Placental pericyte (primary cell): ENCODE results near the gene NME9.

DNA sequence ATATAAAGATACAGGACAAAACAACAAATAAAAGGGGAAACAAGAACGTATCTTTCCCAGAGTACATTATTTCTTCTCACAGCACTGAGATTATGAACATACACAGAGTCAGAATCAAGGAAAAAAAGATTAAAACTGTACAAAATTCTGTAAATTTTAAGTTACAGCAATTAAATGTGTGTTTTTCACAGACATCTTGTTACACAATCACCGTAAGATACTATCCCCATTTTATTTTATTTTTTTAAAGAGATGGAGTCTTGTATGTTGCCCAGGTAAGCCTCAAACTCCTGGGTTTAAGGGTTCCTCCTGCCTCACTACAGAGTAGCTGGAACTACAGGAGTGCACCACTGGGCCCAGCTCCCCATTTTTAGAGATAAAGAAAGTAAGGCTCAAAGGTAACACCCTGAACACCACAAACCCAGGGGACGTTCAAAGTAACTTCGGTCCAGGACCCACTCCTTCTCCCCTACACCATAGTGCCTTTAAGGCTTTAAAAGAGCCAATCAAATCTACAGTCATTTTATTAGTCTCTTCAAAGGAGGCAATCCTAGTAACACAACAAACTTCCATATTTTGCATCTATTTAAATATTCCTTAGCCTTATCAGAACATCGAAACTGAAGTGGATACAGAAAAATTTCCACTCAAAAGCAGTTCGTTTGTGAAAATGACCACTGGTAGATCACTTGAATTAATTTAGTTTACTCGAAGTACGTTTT, 2.1 kb downstream of the STAG1 start:
- CAGE, long polyA plus RNA, result no peak

- CAGE, long polyA plus RNA, result no peak
Measured at GRCh38 chr3:136818060-136818801, 695 bp upstream of the SLC35G2 start.

GRCh38 chr3:136954116-136954372, 3.7 kb upstream of the IL20RB start:
- CAGE, long polyA plus RNA, result no peak

DNA sequence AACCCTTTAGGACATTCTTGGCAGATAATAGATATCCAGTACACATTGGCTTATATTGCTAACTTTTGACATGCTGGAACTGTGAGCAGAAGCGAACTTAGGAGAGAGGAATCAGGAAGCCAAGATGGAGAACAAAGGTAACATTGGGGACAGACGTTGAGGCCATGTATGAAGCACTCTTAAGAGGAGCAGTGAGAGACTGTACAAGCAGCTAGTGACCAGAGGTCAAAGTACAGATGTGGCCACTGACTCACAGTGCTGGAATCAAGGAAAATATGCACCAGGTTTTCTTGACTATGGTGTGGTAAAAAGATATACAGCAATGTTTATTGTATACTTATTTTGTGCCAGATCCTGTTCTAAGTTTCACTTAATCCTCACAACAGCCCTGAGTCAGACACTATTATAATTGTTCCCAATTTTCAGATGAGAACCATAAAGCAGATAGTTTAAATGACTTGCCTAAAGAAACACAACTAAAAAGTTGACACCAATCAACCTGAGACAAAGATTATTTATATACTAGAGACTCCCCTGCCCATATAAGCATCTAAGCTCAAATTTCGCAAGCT, 1.9 kb upstream of the IL20RB start:
- CAGE, long polyA plus RNA, result no peak

- CAGE, long polyA plus RNA, result no peak
Measured at GRCh38 chr3:136994798-136995470, 37.2 kb downstream of the IL20RB start.

DNA sequence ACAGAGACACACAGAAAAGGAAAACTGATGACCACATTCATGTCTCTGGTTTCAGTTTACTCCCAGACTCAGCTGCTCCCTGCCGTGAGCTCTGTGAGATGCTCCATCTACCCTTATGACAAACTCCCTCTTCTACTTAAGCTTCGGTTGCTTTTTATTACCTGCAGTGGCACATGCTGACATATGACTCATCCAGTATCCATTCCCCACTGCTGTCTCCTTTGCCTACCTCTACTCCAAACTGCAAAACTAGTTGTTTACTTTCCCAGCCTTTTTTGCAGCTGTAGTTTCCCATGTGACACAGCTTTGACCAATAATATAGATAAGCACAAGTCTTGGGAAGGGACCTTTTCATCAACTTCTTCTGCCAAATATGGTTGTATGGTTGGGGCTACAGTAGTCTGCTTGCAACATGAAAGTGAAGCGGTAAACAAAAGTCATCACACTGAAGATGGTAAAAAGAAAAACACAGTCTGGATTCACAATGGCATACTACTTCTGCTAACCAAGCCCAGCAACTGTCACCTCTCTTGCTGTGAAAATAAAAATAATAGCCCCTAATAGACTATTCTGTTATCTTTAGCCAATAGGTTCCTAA, 32.8 kb downstream of the DZIP1L start:
- CAGE, long polyA plus RNA, result no peak

GRCh38 chr3:138187474-138188374, 623 bp downstream of the ARMC8 start:
- CAGE, long polyA plus RNA, result no peak

DNA sequence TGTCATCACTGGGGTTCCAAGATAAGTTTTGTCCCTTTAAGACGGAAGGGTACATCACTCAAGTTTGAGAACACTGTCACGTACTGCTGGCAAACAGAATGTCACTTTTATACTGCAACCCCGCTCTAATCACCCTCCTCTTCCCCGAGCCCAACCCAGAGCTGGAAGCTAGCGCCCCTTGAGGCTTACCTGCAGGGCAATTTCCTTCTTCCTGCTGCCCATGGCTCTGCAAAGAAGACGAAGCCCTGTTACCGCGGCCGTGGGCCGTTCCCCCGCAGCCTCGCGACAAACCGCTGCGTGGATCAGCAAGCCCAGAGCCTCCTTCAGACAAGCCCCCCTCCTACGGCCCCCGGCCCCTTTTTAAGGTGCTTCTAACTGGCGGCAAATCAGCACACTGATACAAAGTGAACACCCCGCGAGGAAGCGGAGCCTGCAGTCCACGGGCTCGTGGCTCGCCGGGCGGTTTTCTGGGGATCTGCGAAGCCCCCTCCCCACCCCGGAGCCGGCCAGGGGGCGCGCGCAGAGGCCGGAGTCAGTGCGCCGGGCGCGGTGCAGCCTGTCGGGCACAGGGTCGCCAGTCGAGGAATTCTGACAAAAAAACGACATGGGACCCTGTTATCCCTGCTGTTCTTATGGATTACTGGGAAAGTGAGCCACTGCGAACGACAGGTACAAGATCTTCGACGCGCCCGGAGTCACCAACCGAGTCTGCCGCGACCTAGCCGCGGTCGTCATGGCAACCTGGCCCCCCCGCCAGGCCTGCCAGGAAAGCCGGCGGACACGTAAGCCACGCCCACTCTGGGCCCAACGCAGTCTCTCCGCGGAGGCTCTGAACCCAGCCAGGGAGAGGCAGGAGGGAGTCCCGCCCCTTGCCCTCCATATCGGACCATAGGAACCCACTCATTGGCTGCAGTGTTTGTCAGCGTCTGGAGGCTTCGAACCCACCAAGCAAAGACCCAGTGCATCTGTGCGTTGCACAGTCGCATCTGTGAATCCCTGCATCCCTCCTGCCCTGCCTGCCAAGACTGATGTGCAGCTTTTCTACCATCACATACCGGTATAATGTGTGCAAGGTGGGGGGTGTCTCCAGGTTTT, at the start of gene NME9:
NME9 (minus strand) TSS at position 738 of the 1,095 bp plus-strand sequence.
- CAGE, long polyA plus RNA, result no peak

GRCh38 chr3:138356619-138357237, 8.3 kb downstream of the MRAS start:
- CAGE, long polyA plus RNA, result no peak

DNA sequence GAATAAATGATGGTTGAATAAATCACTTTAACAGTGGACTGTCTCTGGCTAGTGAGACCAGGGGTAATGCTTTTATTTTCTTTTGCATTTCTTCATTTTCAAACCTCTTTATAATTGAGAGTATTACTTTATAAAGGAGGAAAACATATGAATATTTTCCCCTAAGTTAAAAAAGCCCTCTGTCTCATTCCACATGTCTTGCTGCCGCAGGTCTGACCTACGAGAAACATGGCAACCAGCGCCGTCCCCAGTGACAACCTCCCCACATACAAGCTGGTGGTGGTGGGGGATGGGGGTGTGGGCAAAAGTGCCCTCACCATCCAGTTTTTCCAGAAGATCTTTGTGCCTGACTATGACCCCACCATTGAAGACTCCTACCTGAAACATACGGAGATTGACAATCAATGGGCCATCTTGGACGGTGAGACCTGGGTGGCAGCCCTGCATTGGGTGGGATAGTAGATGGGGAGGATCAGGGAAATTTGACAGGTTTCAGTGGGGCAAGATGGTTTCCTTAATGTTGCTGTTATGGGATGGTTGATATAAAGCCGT, 24.4 kb downstream of the MRAS start:
- CAGE, long polyA plus RNA, result no peak

GRCh38 chr3:138468970-138469484, 34.6 kb downstream of the ESYT3 start:
- CAGE, long polyA plus RNA, result no peak

DNA sequence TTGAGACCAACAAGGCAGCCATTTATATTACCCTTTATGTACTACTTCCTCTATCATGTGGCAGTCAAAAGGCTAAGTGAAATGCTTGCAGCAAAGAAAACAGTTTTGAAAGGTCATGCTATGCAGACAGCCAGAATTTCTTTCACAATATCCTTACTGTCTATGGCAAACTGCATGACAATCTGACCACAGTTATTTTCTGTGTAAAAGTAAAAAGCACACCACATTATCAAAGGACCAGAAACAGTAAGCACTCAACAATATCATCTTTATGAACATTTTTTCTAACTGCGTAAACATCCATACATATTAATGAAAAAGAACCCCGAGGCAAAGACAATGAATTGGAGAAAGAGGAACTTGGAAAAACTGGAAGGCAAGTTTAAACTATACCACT, 47.9 kb downstream of the PIK3CB start:
- CAGE, long polyA plus RNA, result no peak

DNA sequence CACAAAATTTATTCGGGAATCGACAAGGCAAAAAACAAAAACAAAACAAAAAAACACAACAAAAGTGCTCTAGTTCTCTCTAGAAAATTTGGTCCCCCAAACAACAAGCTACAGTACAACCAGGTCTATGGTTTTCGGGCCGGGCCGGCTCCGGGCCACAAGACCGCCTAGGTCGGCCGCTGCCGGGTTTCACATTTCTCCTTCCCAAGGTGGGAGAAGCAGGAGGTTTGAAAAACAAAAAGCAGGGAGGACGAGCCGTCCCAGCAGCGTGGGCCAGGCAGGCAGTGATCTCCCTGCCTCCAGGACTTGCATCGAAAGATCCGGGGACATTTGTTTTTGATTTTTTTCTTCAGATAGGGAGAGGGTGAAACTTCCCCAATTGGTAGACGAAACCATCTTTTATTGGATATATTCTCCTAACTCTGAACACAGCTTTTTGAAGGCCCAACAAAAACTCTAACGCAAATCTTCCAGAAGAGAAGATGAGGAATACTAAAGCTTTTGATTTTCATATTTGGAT, 2.6 kb downstream of the FOXL2 start:
- CAGE, long polyA plus RNA, result no peak

DNA sequence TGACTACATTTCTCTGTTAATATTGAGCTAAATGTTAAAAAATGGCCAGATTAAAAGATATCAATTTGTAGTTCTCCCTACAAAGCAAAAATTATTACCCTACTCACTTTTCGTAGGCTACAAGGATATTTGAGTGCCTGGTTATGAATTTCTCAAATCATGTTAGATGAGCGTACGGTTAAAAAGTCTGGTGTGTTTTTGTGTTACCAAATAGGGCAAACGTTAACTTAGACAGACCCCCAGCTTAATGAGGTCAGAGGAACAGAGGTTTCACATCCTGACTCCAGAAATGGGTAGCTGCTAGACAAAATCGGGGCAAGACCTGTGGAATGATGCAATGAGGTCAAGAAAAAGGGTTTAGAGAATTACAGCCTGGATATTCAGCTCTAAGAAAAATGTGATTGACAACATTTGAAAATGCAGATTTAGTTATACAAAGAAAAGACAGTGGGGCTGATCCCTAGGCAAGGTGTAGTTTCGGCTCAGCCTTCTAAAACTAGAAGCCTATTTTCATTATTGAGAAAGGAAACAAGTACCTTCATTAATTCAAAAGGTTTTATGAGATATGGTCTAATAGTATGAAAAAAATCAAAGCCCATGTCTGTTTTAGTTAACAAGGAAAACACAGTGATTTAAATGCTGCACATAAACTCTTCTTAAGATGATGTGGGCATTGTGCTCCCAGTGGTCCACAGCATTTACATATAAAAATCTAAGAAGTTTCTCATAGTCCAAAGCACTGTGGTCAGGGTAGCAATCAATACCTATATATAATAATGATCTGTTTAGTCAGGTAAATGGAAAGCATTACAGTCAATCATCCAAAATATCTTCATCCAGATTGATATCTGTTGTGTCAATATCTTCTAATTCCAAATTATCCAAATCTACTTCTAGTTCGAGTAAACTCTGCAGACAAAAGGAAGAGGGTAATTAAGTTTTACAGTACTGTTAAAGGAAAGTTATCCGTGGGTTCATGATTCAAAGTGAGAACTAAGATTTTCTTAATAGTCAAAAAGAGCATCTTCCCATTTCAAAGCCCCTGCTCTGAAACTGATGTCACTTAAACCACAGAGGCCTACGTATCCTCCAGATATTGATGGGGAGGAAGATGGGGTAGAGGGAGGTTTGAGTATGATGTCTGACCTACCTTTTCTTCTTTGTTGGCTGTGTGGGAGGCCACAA, 13.6 kb downstream of the MRPS22 start:
- CAGE, long polyA plus RNA, result no peak

DNA sequence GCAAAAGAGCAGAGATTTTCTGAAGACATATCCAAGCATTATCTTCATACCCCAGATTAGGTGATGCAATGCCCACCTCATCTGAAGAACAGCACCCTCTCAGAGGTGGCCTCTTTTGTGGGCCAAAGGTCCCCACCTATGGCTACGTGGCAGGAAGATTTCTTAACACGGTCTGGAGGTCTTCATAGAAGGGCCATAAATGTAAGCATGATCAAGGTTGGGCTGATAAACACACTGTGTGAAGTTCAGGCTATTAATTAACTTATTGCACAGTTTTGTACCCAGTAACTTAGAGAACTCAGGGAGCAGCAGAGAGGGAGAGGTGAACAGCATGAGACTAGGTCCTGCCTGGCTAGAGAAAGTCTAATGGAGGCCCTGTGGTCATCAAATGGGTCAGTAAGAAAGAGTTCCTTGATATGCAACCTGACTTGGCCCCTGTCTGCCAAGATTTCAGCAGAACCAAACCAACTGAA, 29.6 kb upstream of the RBP2 start:
- CAGE, long polyA plus RNA, result no peak

DNA sequence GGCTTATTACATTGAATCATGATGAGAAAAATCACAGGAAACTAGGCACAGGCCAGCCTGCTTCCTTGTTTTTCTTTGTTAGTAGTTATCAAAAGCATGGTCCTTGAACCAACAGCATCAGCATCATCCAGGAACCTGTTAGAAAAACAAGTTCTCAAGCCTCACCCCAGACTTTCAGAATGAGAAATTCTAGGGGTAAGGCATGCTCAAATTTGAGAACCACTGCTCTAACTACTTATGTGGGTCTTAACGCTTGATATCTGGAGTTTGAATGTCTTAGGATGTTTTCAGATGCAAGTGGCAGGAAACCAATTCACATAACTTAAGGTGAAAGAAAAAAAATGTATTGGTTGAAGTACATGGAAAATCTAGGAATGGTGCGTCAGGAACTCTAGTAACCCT, 8.1 kb downstream of the RBP1 start:
- CAGE, long polyA plus RNA, result no peak

DNA sequence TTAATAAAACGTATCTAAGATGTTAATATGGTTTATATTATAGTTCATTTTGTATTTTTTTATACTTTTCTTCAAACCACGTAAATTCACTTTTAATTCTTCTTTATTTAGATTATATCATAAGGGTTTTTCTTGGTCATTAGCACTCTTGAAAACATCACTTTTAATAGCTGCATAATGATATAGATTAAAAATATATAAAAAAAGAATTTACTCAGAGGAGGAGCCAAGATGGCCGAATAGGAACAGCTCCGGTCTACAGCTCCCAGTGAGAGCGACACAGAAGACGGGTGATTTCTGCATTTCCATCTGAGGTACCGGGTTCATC, 51.2 kb upstream of the RBP1 start:
- CAGE, long polyA plus RNA, result no peak

DNA sequence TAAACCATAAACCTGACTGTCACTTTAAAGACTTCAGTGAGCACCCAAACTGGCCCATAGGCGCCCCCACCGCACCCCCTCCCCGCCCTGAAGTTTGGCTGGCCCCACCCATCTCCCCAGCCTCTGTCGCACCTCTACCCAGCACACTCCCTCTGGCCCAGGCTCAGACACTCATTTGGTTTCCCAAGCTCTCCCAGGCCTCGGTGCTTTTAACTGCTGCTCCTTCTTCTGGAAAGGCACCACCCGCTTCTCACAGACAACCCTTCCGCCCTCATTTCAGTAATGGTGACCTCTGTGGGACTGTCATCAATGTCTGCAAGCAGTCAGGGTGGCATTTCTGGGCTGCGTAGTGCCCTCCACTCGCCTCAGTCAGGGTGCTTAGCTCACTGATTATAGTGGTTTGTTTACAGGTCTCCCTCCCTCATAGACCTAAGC, 367.6 kb upstream of the TRIM42 start:
- CAGE, long polyA plus RNA, result no peak

DNA sequence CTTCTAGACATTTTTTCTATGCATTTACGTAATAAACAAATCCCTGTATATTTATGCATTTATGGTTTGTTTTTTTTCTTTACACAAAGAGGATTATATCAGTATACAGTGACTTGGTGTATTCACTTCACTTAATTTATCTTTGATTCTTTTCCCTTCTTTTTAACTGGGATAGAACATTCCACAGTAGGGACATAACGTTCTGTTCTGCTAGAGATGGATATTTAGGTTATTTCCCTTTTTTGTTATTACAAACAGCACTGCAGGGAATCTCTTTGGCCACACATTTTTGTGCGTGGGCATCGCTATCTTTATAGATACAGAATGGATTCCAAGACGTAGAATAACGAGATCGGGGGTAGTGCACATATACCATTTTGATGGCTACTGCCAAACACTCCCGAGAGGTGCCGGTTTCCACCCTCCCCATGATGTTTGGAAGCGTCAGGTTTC, 44.7 kb downstream of the PXYLP1 start:
- CAGE, long polyA plus RNA, result no peak

DNA sequence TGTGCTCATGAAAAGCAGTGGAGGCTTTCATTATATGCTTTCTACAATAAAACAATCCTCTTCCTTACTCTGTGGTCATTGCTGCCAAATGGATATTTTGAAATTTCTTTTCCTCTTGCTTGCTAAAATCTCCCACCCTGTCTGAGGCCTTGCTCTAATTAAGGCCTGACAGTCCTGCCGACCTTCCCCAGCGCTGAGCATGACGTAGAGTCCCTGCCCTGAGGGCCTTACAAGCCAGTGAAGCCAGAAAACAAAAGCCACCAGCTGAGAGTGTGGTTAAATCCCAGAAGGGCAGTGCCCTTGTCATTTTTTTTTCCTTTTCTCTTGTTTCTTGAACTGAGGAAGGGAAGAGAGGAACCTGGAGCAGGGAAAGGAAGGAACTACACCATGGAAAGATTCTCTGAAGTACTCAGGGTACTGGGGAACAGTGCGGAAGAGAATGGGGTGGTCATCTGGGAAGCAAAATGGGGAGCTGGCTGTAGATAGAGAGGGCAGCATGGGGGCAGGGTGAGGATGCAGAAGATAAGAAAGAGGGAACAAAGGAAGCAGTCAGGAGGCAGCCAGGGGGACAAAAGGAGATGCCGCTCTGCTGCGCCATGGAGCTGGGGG, 24.9 kb downstream of the ZBTB38 start:
- CAGE, long polyA plus RNA, result no peak